Right lobe of liver (tissue), 4 donors: ENCODE data around the genes SOS2, MAP4K5 and PYGL.

- PRO-cap, 4 experiments = no peak in any of the 4 experiments
- RAMPAGE, long total RNA, 2 experiments = no peak in any of the 2 experiments
Observed at GRCh38 chr14:50099169-50099694, 17.1 kb downstream of the VCPKMT start.

GRCh38 chr14:50117101-50117577 is 767 bp upstream of the VCPKMT start:
- PRO-cap, 4 experiments = no peak in any of the 4 experiments
- RAMPAGE, long total RNA, 2 experiments = no peak in any of the 2 experiments

DNA sequence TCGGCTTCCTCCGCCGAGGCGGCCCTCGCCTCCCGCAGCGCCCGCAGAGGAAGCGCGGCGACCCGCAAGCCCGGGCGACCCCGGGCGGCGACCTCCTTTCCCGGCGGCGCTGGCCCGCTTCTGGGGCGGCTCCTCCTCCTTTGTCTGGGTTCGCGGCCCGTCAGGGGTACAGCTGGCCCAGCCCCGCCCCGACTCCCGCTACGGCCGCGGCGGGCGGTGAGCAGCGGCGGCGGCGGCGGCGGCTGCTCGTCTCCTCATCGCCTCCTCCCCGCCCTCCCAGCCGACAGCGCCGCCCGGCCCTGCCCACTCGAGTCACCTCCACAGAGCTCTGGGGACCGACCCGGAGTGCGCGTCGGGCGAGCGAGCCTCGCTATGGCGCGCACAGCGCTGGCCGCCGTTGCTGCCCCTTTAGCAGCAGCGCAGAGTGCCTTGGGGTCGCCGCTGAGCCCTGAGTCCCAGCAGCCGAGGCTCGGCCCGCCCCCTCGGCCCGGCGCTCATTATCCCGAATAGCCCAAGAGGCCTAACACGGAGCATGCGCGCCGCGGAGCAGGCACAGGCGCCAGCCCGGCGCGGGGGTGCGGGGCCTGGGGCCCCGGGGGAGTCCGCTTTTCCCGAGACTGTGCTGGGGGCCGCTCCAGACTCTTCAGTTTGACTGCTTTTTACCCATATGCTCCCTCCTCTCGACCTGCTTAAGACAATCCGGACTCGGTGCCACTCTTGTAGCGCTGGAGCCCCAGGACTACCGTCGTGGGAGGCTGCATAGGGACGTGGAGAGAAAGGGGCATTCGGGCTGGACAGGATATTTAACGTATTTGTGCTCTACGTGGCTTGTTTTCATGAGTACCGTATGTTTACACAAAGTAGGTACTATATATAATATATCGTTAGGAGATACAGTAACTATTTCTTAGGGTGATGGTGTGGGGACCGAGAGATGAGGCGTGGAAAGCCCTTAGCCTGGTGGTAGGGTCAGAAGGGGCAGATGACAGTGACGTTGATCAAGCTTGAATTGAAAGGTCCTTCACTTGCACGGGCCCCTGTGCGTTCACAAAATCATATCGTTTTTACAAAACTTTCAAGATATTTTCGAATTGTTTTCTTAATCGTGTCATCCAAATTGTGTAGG is at the start of gene SOS2:
SOS2 (minus strand) TSS at position 122 of the 1,126 bp plus-strand sequence.
- PRO-cap, 4 experiments = peak in 4 of 4 experiments; most common plus-strand start position 323 of the sequence (in 3); most common minus-strand start position 122 of the sequence (in 4)
- RAMPAGE, long total RNA, 2 experiments = no peak in any of the 2 experiments

DNA sequence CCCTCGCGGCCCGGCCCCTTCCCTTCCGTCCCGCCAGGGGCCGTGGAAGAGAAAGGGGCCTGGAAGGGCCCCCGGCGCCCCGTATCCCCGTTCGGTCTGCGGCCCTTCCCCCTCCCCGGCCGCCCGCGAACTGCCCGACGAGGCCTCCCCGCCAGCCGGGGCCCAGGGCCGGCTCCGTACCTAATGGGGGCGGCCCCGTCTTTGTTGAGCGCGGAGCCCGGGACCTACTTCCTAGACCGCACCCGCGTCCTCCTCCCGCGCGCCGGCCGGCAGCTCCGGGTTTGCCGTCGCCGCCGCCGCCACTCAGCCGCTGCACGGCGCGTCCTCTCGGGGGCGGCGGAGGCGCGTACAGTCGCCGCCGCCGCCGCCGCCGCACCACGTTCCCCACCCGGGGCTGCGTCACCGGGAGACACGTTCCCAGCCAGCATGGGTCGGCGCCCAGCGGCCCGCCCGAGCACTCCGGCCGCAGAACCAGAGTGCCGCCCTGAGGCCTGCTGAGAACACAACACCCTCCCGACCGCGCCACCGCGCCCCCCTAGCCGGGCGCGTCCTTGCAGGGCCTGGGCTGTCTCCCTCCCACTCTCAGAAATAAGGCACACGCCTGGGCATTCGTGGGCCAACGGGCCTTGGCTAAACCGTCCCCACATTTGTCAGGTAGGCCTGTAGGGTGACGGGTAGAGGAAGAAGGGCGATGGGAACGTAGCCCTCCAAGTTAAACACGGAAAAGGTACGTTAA is at the start of gene MAP4K5:
MAP4K5 (minus strand) TSS at position 350 of the 736 bp plus-strand sequence.
- PRO-cap, 4 experiments = peak in 4 of 4 experiments; most common plus-strand start position 479 of the sequence (in 1); most common minus-strand start position 350 of the sequence (in 2)
- RAMPAGE, long total RNA, 2 experiments = no peak in any of the 2 experiments

- PRO-cap, 4 experiments = no peak in any of the 4 experiments
- RAMPAGE, long total RNA, 2 experiments = no peak in any of the 2 experiments
Observed at GRCh38 chr14:50559561-50559911, 409 bp upstream of the ATL1 start.

DNA sequence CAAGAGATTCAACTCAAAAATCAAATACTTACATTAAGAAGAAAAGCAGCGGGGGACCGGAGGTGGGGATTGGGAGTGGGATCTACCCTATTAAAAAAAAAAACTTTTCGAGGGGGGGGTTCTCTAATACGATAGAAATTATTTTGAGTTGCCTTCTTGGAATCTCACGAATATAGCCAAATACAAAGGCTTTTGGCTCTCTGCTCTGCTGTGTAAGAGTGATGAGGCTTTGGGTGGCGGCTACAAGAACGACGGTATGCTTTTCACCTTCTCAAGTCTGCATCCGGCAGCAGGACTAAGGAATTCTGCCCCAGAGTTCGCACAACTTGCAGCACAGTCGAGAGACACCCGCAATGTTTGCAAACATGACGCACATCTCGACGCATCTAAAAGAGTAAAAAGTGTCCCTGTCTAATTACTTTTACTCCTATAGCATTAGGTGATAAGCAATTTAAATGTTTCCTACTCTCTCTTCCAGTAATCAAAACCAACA is 945 bp downstream of the SAV1 start:
- PRO-cap, 4 experiments = peak in 4 of 4 experiments; most common plus-strand start position 274 of the sequence (in 2); most common minus-strand start position 297 of the sequence (in 4)
- RAMPAGE, long total RNA, 2 experiments = no peak in any of the 2 experiments

DNA sequence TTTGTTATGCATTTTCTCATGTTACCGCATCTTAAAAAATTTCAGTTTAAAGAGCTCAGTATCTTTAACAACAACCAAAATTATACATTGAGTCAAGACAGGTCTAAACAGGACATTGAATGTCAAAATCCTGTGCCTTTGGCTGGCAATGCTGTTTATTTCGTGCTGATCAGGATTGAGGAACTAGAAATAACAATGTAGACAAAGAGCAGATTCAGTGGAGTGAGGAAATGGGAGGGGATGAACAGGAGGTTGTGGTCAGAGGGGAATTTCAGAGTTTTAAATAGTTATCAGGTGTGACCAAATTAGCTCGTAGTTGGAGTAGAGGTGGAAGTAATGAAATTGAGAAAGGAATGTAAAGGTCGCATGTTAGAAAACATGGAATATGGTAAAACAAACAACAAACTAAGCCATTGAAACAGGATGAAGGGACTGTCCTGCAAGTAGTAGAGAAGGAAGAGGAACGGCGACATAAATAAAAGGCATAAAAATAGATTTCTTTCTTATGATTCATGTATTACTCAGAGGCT is 9.4 kb upstream of the SAV1 start:
- PRO-cap, 4 experiments = no peak in any of the 4 experiments
- RAMPAGE, long total RNA, 2 experiments = no peak in any of the 2 experiments

DNA sequence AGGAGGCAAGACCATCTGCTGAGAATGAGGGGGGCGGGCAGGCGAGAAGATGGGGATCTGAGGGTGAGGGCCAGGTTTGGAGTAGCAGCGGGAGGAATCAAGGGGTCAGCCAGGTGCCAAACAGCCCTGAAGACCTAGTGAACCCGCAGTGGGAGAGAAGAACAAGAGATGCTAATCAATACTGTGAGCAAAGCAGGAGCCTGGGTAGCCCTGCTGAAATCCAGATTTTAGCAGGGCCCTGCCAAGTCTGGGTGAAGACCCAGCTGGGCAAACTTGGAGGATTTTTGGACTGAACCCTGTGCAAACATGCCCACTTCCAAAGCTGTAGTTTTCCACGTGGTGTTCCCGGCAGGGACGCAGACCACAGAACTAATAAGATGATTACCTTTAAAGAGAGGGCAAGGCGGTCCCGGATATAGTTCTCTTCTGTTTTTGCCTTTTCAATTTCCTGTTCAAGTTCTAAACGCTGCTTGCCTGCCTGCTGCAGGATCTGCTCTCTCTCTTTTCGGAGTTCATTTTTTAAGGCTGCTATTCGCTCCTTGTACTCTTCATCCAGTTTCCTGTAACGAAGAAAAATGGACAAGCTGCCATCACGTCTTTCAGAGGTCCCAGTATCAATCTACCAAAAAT is 60.8 kb downstream of the NIN start:
- PRO-cap, 4 experiments = no peak in any of the 4 experiments
- RAMPAGE, long total RNA, 2 experiments = no peak in any of the 2 experiments

DNA sequence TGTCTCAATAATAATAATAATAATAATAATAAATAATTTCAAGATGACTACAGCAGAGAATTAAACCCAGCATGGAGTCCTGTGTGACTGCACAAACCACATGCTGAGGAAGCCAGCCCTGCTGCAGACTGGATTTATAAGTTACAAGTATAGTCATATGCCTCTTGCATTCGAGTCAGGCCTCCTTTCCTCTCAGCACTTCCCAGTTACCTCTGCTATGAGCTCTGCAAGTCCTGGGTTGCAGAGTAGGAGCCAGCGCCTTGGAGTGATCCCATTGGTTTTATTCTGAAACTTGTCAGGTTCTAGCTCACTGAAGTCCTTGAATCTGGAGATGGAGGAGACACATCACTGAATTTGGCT is 29.8 kb downstream of the PYGL start:
- PRO-cap, 4 experiments = no peak in any of the 4 experiments
- RAMPAGE, long total RNA, 2 experiments = no peak in any of the 2 experiments

DNA sequence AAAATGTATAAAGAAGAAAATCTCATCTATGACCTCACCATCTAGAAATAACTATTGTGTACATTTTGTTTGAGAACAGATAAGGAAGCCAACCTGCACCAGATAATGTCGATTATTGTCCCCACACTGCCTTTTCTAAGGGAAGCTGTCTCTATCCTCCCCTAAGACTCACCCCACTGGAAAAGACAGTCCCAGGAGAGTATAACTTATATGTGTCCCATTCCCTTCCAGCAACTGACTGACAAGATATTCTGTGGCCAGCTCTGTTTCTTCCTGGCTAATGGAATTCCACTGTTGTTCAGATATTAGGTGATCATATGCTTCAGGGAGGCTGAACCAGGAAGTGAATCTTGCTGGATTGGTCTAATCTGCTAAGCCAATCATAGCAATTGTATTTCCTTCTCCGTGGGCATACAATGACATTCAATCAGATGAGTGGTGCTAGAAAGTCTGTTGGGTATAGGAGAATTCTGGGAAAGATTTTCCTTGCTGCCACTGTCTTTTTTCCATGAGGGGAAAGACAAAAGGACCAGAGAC is 12.2 kb downstream of the PYGL start:
- PRO-cap, 4 experiments = peak in 1 of 4 experiments; most common plus-strand start position 430 of the sequence (in 1)
- RAMPAGE, long total RNA, 2 experiments = no peak in any of the 2 experiments

DNA sequence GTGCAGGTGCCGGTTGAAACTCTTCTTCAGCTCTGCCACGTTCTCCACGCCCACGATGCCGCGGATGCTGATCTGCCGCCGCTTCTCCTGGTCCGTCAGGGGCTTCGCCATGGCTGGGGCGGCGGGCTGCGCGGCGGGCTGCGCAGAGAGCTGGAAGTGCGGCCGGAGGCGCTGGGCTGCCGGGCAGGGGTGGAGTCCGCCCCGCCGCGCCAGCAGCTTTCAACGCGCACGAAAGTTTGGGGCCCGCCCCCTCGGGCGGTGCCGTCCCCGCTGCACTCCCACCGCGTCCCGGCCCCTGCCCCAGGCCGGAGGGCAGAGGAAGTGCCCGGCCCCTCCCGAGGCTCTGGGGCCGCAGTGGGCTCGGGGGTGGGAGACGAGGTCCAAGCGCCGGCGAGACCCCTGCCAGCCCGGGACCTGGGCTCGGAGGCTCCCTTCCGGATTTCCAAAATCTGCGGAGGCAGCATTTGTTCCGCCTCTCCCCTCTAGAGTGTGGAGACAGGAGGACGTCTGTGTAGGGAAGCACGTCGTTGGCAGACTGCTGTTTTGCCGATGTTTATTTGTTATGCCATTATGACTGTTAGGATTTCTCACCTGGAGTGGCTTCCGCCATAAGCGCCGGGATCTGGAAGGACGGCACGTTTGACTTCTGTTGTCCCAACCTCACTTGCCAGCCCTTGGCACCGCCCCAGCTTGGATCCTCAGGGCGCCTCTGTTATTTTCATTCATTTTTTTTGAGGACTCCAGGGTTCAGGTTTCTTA is at the start of gene PYGL:
PYGL (minus strand) TSS at position 191 of the 759 bp plus-strand sequence.
- PRO-cap, 4 experiments = peak in 4 of 4 experiments; most common plus-strand start position 303 of the sequence (in 4); most common minus-strand start position 489 of the sequence (in 3)
- RAMPAGE, long total RNA, 2 experiments = start-site peak on the minus strand in 2 of 2 experiments, centred at position 157 of the sequence, 2,480 to 3,769 reads per replicate

GRCh38 chr14:51095849-51096519 is 1.1 kb upstream of the TRIM9 start:
- PRO-cap, 4 experiments = no peak in any of the 4 experiments
- RAMPAGE, long total RNA, 2 experiments = no peak in any of the 2 experiments

DNA sequence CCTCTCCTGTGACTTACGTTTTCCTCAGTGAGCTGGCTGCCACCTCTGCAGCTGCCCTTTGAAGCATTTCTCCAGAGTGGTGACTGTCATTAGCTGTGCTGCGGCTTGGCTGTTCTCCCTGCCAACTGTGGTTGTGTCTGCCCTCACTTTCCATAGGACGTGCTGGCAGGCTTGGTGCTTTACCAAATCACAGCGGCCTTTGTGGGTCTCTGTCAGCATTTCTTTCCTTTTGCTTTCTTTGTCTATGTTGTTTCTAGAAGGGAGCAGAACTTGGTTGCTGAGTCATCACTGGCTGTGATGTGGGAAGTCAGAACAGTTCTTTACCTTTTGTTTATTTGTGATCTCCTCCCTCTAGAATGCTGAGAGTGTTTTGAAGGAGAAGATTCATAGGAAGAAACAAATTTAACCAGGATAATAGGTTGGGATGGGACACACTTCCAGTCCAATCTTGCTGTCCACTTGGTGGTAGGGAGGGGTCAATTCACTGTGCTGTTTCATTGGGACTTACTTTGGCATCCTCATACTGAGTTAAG is 88.1 kb downstream of the TMX1 start:
- PRO-cap, 4 experiments = no peak in any of the 4 experiments
- RAMPAGE, long total RNA, 2 experiments = no peak in any of the 2 experiments

- PRO-cap, 4 experiments = peak in 1 of 4 experiments; most common plus-strand start chr14:51396612 (in 1); most common minus-strand start chr14:51396558 (in 1)
- RAMPAGE, long total RNA, 2 experiments = no peak in any of the 2 experiments
Observed at GRCh38 chr14:51396179-51396826, 156.3 kb downstream of the TMX1 start.

GRCh38 chr14:51480067-51480429 is 171.7 kb upstream of the FRMD6 start:
- PRO-cap, 4 experiments = no peak in any of the 4 experiments
- RAMPAGE, long total RNA, 2 experiments = no peak in any of the 2 experiments

GRCh38 chr14:51575818-51576566 is 75.7 kb upstream of the FRMD6 start:
- PRO-cap, 4 experiments = no peak in any of the 4 experiments
- RAMPAGE, long total RNA, 2 experiments = no peak in any of the 2 experiments

DNA sequence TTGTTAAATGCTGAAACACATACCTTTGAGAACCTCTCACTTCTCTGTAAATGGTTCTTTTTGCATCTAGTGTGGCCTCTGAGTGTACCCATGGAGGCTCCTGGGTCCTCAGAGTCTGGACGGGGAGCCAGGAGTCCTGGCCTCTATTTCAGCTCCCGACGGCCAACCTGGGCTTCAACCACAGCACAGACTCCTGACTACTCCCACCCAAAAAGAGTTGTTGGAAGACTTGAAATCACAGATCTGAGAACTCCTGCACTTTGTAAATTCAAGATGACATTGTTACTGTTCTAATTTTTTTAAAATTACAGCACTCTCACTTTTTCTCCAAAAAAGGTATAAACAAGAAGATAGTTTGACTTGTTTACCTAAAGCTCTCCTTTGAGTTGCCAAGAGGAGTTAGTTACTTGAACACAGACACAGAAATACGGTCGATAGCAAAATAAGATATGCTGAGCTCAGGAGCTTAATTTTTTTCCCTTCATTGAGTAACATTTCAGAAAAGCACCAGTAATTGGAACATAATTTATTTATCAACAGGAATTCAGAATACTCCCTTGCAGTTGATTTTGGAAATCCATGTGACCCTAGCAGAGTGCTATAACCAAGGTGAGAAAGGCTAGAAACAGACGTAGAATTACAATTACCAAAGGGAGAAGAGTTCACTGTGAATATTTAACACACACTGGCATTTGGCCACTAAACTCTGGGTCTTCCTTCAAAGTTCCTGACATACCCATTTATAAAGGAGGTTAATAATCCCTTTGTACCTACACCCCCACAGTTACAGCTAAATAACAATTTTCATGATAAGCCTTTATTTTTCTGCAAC is 51.7 kb upstream of the FRMD6 start:
- PRO-cap, 4 experiments = no peak in any of the 4 experiments
- RAMPAGE, long total RNA, 2 experiments = no peak in any of the 2 experiments

DNA sequence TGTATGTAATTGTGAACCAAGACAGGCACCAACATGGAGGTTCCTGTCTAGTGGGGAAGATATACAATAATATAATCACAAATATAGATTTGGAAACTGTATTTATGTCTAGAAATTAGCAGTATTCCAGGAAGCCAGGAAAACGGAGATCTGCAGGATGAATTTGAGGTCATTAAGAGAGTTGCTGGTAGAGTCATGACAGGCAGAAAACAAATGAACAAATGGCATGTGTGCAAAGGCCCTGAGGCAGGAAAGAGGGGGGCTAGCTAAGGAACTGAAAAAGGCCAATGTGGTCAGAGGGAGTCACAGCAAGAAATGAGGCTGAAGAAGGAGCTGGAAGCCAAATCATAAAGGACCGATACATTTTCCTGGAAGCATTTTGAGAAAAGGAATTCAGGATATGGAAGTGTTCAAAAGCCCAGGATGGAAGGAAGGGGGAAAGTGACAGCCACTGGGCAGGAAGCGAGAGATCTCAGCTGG is 49.7 kb downstream of the GNG2 start:
- PRO-cap, 4 experiments = no peak in any of the 4 experiments
- RAMPAGE, long total RNA, 2 experiments = no peak in any of the 2 experiments

GRCh38 chr14:52045142-52045491 is 23.7 kb downstream of the NID2 start:
- PRO-cap, 4 experiments = no peak in any of the 4 experiments
- RAMPAGE, long total RNA, 2 experiments = no peak in any of the 2 experiments

DNA sequence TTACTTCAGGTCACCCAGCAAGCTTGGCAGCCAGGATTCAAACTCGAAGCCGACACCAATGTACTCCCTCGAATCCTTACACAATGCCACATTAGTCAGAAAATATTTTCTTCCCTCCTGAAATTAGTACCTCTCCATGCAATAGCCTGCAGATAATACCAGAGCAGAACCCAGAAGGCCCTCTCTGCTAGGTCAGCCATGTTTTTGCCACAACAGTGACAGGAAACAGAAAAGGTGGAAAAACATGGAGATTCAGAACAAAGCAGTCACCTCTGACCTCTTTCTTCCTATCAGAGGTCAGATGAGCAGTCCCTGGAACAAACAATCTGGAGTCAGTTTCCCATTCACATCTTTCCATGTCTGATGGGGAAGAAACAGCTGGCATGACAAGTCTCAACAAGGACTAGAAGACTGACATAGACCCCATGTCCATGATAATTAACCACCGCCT is 16.4 kb downstream of the NID2 start:
- PRO-cap, 4 experiments = no peak in any of the 4 experiments
- RAMPAGE, long total RNA, 2 experiments = no peak in any of the 2 experiments